ENCODE measurements around a stretch of chr1.

GRCh38 chr1:58812870-58813504 lies 29.1 kb upstream of the JUN start:
- RRBS = no CpG with 5 or more reads among the region's 4 CpGs

GRCh38 chr1:58881319-58881832 lies 97.5 kb upstream of the JUN start:
- RRBS = no CpG with 5 or more reads among the region's 5 CpGs

DNA sequence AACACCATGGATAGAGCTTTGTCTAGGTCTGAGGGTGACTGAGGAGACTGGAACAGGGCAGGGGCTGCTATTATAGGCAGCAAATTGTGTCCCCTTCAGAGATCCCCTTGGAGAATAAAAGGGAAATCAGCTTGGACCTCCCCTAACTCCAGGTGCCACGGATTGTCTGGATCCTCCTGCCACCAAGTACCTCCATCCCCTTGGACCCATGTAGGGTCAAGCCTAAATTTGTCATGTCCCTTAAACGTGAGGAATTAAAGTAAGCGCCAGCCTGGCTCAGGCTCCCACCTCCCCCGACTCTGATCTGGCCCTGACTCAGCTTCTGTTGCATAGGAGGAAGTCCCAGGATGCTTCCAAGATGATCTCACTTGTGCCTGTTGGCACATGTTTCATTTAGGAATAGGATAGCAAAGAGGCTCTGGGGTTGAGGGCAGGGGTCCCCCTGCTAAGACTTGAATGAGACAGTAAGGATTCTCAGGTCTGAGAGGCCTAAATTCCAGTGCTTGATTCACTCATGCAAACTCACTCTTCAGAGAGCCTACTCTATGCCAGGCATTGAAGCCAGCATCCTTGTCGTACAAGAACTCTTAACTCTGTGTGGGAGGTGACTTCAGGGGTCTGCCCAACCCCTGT lies 231.9 kb upstream of the JUN start:
- RRBS = no CpG with 5 or more reads among the region's 5 CpGs

GRCh38 chr1:59020091-59020867 lies 236.4 kb upstream of the JUN start:
- RRBS = no CpG with 5 or more reads among the region's 3 CpGs

DNA sequence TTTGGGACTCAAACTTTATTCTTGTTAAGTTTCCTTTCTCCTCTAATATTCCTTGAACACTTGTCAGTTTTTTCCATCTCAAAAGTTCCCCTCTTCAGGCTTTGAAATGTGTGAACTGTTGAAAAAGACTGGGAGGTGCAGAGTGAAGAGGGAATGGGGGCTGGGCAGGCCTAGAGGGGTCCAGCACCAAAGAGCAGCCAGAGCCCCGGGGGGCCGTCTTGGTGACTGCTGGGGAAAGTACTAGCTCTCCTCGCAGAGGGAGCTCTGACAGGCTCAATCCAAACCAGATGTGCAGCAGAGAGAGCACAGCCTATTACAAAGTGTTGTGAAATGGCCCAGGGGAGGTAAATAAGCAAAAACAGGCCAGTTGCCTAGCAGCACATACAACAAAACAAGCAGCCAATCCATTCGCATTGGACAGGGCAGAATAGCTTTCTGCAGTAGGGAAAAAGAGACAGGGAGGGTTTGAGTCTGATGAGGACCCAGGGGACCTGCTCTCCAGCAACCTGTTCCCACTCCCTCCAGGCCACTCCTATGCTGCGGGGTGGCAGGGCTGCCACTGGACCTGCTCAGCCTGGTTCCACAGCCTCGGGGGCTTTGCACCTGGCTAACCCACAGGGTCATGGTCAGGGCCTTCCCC lies 239.7 kb upstream of the FGGY start:
- RRBS = no CpG with 5 or more reads among the region's 6 CpGs

- RRBS = no CpG with 5 or more reads among the region's 4 CpGs
Measured at GRCh38 chr1:59316100-59316500, 19.2 kb downstream of the FGGY start.

GRCh38 chr1:59316501-59317024 lies 19.7 kb downstream of the FGGY start:
- RRBS = no CpG with 5 or more reads among the region's 6 CpGs

DNA sequence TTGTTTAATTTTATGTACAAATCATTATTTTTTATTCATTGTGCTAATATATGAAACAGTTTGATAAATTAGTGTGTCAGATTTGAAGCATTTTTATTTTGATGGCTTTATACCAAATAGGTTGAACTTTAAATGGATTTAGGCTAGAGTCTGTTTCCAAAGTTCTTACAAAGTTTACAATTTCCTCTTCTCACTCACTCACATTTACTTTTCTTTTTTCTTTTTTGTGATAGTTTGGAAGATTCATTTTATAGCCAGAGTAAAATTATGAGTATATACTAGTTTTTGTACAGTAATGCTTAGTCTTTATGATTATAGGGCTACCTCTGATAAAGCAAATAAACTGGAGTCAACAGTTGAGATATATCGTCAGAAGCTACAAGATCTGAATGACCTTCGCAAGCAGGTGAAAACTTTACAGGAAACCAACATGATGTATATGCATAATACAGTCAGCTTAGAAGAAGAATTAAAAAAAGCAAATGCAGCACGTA lies 33.3 kb downstream of the HOOK1 start:
- RRBS = no CpG with 5 or more reads among the region's 3 CpGs

GRCh38 chr1:59892797-59893381 lies 33.7 kb downstream of the CYP2J2 start:
- RRBS = no CpG with 5 or more reads among the region's 2 CpGs

GRCh38 chr1:59994307-59994735 lies 67.7 kb upstream of the CYP2J2 start:
- RRBS = no CpG with 5 or more reads among the region's 1 CpG

DNA sequence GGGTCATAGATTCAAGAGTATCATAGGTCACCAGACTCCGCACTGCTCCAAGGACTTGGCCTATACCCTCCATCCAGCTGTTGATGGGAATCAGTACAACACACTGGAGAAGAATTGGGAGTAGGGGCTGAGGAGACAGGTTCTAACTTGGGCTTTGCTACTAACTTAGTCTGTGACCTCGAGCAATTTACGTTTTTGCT lies 84.9 kb upstream of the NFIA start:
- RRBS = no CpG with 5 or more reads among the region's 3 CpGs

GRCh38 chr1:61077619-61078459 lies 4.5 kb upstream of the NFIA start:
- RRBS = no CpG with 5 or more reads among the region's 20 CpGs

- RRBS = no CpG with 5 or more reads among the region's 14 CpGs
Measured at GRCh38 chr1:61081488-61081941, 846 bp upstream of the NFIA start.

GRCh38 chr1:61132002-61132718 lies 49.8 kb downstream of the NFIA start:
- RRBS = no CpG with 5 or more reads among the region's 5 CpGs

- RRBS = no CpG with 5 or more reads among the region's 10 CpGs
Measured at GRCh38 chr1:61318057-61319059, 236.0 kb downstream of the NFIA start.

DNA sequence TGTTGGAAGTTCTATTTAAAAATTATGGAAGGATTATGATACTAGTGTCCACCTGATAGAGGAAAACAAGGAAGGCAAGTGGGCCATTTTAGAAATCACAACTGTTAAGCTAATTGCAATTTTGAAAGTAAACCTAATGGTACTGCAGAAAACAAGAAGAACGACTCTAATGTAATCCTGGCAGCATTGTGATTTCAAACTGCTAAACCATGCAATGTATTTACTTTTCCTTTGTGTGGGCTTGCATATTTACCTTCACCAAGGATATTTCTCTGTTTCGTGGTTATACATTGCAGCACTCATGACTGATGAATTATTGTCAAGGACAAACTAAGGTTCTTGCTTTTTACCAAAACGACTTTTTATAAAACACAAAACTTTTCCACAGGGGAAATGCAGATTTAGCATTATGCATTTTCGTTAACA lies 88.1 kb downstream of the TM2D1 start:
- RRBS = no CpG with 5 or more reads among the region's 4 CpGs

- RRBS = no CpG with 5 or more reads among the region's 3 CpGs
Measured at GRCh38 chr1:62299956-62300327, 19.3 kb downstream of the KANK4 start.

DNA sequence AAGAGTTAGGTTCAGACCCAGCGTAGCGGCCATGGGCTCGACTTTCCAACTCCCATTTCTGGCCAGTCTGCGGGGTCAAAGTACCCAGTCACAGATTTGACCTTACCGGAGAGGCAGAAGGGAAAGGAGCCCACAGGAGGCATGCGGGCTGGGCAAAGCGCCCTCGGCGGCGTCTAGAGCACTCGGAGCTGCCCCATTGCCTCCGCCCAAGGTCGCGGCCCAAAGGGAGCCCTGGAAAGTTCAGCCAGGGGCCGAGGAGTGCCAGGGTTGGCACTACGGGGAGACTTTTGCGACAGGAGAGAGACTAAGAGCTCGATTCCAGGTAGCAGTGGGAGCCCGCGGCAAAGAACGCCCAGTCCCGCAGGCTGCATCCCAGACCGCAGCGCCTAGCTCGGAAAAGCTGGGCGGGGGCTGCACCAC lies 902 bp downstream of the KANK4 start:
- RRBS = no CpG with 5 or more reads among the region's 26 CpGs

- RRBS = no CpG with 5 or more reads among the region's 1 CpG
Measured at GRCh38 chr1:62585495-62586137, 11.7 kb upstream of the ANGPTL3 start.